Islet of Langerhans (tissue), 1 donor: ENCODE results near the gene ZNF33B.

GRCh38 chr10:38355851-38356518, 261.8 kb downstream of the ZNF37A start:
- RRBS, result 36% methylated on average over 1 of the region's 40 CpGs

GRCh38 chr10:42431559-42431868, 206.9 kb downstream of the ZNF33B start:
- RRBS, result no CpG with 5 or more reads among the region's 8 CpGs

DNA sequence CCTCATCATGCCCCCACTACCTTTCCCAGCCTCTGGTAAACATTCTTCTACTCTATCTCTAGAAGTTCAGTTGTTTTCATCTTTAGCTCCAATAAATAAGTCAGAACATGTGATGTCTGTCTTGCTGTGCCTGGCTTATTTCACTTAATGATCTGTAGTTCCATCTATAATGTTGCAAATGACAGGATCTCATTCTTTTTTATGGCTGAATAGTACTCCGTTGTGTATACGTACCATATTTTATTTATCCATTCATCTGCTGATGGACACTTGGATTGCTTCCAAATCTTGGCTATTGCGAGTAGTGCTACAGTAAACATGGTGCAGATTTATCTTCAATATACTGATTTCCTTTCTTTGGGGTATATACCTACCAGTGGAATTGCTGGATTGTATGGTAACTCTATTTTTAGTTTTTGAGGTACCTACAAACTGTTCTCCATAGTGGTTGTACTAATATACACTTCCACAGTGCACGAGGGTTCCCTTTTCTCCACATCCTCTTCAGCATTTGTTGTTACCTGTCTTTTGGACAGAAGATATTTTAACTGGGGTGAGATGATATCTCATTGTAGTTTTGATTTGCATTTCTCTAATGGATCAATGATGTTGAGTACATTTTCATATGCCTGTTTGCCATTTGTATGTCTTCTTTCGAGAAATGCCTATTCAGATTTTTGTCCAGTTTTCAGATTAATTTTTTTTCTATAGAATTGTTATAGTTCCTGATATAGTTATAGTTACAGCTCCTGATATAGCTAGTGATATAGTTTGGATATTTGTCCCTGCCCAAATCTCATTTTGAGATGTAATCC, 124.3 kb downstream of the ZNF33B start:
- RRBS, result no CpG with 5 or more reads among the region's 5 CpGs

DNA sequence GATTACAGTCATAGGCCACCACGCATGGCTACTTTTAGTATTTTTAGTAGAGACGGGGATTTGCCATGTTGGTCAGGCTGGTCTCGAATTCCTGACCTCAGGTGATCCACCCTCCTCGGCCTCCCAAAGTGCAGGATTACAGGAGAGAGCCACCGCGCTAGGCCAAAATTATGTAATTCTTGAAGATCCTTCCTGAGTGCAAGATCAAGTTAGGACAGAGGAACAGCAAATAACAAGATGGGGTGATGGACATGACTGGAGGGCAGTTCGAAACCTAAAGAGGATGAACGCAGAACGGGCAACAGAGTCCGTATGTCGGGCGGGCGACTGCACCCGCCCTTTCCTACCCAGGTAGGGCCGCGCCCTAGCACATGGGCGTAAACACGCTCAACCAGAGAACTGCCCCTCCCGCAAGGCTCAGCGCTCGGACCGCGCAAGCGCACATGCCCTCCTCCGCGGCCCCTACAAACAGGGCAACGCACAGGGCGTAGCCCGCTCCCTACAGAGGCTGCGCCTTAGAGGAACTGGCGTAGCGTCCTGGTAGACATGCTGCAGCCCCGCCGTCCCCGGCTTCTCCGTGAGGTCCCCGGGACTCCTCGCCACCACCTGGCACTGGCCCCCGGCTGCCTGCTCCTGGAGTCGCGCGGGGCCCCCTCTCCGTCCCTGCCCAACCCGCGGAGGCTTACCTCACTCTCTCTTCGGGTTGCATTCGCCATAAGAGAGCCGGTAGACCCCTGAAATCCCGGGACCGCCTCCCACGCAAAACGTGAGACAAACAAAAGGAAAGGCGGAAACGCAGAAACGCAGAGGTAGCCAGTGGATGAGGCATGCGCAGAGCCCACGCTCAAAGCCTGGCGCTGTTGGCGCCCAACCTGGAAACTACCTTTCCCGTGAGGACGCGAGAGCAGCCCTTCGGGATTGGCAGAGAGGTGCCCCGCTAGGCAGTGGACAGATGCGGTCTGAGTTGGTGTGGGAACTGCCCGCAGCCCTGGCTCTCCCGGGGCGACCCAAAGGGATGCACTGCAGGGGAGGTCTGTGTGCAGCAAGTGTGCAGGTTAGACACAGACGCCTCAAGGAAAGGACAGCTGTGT, at the start of gene ZNF33B:
ZNF33B (minus strand) TSS at position 783 of the 1,091 bp plus-strand sequence.
- RRBS, result 11% methylated on average over 7 of the region's 69 CpGs

DNA sequence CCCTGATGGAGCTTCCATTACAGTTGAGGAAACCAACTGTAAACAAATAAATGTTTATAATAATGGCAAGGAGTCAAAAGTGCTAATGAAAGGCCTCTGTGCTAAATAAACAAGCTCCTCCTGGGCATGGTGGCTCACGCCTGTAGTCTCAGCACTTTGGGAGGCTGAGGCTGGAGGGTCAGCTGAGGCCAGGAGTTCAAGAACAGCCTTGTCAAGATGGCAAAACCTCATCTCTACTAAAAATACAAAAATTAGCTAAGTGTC, 54.8 kb upstream of the BMS1 start:
- RRBS, result no CpG with 5 or more reads among the region's 1 CpG

- RRBS, result 2% methylated on average over 13 of the region's 41 CpGs
Observed at GRCh38 chr10:42753526-42754029, 29.0 kb upstream of the BMS1 start.

- RRBS, result 14% methylated on average over 12 of the region's 45 CpGs
Observed at GRCh38 chr10:42932633-42933337, 144.1 kb upstream of the RET start.

GRCh38 chr10:43082014-43082516, 5.2 kb downstream of the RET start:
- RRBS, result no CpG with 5 or more reads among the region's 6 CpGs

DNA sequence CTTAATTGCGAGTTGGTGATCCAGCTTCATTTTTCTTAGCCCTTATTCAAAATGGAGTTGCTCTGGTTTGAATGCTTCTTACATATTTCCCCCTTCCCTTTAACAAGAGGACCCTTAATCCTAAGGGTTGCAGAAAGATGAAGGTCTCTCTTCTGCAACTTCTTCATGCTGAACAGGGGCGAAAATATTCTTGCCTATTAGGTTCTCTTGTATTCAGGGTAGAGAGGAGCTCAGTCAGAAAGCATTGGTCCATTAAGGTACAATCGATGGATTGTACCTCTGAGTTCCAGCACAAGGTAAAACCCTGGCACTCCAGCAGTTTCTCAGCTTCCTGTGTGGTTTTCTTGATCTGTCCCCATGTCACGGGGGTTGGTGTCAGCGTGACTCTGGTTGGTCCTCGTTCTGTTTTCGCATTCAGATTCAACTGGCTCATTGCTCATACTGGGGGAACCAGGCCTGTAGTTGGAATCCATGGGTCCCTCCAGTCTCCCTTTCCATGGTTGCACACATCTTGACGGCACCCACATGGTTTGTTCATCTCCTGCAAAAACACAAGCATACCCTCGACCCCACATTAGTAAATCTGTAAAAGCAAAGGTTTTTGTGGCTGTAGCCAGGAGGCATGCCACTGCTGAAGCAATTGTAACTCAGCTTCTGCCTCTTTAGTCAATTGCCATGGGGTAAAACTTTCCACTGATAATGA, 32.7 kb upstream of the RASGEF1A start:
- RRBS, result no CpG with 5 or more reads among the region's 9 CpGs

DNA sequence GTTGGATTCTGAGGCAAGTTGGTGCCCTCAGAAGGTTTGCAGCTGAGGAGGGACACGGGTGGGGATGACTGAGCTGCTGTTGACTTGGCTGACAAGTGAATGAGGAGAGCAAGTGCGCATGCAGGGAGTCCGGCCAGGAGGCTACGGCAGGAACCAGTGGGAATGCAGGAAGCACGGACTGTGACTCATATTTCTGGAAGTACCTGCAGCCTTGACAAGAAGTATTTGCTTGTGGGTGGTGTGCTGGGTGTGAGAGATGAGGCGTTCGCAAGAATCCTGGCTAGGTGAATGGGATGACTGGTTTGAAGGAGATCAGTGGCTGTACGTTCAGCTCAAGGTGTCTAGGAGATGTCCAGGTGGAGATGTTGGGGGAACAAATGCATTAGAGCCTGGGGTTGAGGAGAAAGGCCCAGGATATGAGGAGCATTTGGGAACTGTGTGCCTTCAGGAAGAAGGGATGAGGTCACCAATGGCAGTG, 30.8 kb upstream of the FXYD4 start:
- RRBS, result no CpG with 5 or more reads among the region's 8 CpGs

- RRBS, result no CpG with 5 or more reads among the region's 5 CpGs
Observed at GRCh38 chr10:43380579-43381166, 9.2 kb downstream of the FXYD4 start.

DNA sequence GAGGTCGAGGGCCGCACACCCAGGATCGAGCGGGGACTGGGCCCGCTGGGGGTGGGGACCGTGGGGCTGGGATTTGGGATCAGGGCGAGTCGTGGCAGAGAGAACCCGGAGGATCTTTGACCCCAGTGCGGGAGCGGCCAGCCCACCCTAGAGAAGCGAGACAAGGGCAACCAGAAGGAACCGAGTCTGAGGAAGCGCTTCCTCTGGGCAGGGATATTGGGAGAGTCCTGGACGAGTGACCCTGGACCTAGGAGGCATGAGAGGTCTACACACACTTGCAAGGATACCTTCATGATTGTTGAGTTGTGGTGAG, 341 bp downstream of the ZNF487 start:
- RRBS, result no CpG with 5 or more reads among the region's 15 CpGs

- RRBS, result no CpG with 5 or more reads among the region's 1 CpG
Observed at GRCh38 chr10:43950972-43951171, 302.2 kb upstream of the ZNF32 start.

DNA sequence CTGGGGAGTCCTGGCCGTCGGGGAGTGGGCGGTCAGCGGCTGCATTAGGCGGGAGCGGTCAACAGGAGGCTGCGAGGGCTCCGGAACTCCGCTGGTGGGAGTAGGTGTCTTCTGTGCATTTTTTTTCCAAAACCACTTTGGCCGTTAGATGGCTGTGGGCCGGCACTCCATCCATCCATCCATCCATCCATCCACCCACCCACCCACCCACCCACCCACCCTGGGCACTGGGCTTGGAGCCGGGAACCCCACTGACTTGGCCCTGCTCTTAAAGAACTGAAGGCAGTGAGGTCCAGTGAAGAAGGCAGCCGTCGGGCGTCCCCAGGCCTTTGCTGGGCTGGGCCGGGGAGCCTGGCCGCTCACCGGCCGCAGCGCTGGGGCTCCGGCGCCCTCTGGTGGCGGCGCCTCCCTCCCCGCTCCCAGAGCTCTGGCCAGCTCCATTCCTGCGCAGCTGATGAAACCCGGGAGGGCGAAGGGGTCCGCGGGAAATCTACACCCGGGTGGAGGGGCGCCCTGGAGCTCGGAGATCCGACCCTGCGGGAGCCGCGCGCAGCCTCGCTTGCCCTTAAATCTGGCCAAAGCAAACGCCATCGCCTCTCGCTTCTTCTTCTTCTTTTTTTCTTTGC, 1.6 kb upstream of the CXCL12 start:
- RRBS, result 12% methylated on average over 16 of the region's 42 CpGs

GRCh38 chr10:44576600-44577350, 191.9 kb upstream of the CXCL12 start:
- RRBS, result no CpG with 5 or more reads among the region's 9 CpGs

DNA sequence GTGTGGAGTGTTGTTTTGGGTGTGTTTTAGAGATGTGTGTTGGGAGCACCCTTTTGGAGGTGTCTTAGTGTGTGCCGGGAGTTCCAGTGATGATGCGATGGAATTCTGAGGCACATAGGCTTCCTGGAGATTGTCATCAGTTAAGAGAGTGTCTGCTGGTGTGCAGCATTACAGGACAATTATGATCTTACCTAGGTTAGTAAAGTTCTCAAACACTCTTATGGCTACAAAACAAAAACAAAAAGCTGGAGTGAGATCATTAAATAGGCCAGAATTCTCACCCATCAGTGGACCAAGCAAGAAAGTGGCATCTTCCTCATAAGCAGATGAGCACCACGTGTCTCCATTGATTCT, 22.6 kb upstream of the RASSF4 start:
- RRBS, result no CpG with 5 or more reads among the region's 3 CpGs

DNA sequence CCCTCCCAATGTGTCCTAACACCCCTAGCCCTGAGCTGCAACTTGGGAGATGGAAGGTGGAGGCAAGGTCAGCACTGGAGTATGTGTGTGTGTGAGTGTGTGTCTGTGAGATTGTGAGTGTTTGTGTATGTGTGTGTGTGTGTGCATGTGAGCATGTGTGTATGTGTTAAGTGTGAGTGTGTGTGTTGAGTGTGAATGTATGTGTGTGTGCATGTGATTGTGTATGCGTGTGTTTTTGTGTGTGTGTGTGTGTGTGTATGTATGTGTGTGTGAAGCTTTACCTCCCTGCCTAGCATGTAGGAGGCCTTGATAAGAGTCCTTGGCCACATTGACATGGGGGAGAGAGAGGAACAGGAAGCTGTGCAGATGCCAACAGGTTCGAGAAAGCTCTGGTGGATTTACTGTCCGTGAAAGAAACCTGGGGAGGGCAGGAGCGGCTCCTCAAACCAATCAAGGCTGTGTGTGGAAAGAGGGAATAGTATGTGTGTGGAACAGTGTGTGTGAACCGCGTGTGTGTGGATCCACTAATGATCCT, 9.3 kb downstream of the RASSF4 start:
- RRBS, result no CpG with 5 or more reads among the region's 6 CpGs

DNA sequence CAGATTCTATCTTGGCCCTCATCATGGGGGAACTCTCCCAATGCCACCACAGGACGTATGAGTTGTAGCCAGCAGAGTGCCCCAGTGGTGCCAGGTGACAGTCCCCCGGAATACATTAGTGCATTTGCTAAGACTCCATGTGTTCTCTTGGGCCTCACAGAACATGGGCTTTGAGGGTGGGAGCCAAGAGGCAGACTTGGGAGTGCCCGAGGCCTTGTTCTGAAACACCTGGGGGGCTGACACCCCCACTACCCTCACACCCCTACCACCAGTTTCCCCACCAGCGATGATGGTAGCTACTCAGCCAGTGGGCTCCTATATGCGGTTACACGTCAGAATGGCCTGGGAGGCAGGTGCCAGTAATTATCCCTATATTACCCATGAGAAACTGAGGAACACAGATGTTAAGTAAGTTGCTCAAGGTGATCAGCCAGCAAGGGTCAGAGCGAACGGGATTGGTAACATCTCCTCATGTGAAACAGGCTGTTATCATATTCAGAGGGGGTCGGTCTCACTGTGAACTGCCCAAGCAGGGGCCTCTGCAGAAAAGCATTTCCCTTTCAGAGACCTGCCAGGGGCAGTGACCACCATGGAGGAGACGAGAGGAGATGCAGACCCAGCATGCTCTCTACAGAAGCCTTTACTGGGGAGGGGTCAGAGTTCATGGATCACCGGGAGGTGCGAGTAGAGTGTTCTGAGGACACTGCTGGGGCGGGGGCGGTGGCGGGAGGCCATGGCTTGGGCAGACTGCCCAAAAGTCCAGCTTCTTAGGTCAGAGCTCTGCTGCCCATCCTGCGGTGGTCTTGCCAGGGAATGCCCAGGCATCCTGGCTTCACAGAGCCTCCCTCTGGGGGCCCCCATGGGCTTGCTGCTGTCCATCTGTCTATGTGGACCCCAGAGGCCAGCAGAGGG, 1.6 kb downstream of the DEPP1 start:
- RRBS, result no CpG with 5 or more reads among the region's 16 CpGs

DNA sequence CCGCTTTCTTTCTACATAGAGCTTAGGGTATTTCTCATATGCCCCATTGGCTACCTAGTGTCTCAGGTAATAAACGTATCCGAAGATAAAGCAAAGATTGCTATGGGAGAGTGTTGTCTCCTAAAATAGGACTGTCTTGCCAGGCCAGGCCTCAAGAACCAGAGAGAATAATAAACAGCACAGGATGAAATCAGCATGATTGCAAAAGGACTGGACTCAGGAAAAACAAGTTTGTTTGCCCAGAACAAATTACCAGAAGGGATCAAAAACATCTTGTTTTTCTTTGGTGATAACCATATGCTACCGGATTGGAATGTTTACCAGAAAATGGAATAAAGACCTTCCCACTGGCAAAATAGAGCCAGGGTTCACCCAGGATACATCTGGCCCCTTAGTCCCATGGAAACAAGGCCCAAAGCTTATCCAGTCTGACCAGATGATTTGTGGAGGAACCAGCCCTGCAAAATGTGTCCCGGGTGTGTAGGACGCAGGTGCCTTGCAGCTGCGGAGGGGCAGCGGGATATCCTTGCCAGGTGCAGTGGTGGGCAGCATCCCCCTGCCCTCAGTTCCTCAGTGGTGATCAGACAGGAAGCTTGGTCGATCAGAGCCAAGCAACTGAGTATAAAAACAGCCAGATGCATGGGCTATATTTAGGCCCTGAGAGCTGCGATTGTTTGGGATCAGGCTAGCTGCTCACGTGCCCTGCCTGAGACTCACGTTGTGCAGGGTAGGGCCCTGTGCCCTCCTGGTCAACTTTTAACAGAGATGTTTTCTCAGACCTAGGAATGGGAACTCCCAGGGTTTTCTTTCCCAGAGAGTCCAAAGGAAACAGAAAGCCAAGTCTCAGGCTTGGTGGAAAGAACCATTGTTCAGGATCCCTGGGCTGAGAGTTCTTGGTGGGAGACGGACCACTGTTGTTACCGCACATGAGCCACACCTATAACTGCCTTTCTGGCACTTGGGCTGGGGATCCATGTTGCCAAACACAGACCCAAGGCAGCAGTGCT, 4.6 kb upstream of the ZNF22 start:
- RRBS, result no CpG with 5 or more reads among the region's 14 CpGs

DNA sequence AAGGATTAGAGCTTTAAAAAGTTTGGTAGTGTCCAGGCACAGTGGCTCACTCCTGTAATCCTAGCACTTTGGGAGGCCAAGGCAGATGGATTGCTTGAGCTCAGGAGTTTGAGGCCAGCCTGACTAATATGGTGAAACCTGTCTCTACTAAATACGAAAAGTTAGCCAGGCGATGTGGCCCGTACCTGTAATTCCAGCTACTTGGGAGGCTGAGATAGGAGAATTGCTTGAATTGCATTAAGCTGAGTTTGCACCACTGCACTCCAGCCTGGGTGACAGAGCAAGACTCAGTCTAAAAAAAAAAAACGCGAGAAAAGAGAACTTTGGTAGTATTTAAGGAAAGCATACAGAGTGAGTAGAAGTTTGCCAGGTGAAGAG, 155.6 kb downstream of the ZNF22 start:
- RRBS, result no CpG with 5 or more reads among the region's 5 CpGs